Measurements from ENCODE around the genes SHC2 and MADCAM1.

DNA sequence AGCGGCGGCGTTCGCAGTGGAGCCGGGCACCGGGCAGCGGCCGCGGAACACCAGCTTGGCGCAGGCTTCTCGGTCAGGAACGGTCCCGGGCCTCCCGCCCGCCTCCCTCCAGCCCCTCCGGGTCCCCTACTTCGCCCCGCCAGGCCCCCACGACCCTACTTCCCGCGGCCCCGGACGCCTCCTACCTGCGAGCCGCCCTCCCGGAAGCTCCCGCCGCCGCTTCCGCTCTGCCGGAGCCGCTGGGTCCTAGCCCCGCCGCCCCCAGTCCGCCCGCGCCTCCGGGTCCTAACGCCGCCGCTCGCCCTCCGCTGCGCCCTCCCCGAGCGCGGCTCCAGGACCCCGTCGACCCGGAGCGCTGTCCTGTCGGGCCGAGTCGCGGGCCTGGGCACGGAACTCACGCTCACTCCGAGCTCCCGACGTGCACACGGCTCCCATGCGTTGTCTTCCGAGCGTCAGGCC is 36.1 kb upstream of the OR4F17 start:
- PRO-cap: no peak

- PRO-cap: no peak
Observed at GRCh38 chr19:290057-291054, 847 bp downstream of the PLPP2 start.

- PRO-cap: no peak
Observed at GRCh38 chr19:295543-296159, 4.4 kb upstream of the PLPP2 start.

GRCh38 chr19:460498-461507 is at the start of gene SHC2:
SHC2 (minus strand) TSS chr19:461033.
- PRO-cap: unidirectional peak, minus-strand start at chr19:461031

GRCh38 chr19:488922-490031 is 7.0 kb upstream of the MADCAM1 start:
- PRO-cap: bidirectional peak, plus-strand start at chr19:489133, minus-strand start at chr19:488986

DNA sequence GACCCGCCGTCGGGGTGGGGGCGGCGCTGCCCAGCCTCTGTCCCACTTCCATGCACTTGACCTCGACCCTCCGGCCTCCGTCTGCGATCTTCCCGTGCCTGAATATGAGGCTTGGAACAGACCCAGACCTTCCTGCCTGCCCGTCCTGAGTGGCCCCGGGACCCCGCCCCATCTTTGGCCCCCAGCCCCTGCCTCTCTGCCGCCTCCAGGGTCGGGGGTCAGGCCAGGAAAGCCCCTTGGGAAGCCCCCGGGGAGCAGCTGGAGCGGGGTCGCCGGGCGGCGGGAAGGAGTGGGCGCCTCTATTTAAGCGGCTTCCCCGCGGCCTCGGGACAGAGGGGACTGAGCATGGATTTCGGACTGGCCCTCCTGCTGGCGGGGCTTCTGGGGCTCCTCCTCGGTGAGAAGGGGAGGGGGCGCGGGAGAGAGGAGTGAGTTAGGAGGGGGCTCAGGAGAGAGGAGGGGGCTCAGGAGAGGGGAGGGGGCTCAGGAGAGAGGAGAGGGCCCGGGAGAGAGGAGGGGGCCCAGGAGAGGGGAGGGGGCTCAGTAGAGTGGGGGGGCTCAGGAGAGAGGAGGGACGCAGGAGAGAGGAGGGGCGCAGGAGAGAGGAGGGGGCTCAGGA is at the start of gene MADCAM1:
Gene MADCAM1 (plus strand): TSS at position 332 of the 619 bp plus-strand sequence.
- PRO-cap: no peak

- PRO-cap: no peak
Observed at GRCh38 chr19:518789-519542, 11.7 kb downstream of the TPGS1 start.

GRCh38 chr19:541775-542252 is 2.0 kb upstream of the GZMM start:
- PRO-cap: no peak

DNA sequence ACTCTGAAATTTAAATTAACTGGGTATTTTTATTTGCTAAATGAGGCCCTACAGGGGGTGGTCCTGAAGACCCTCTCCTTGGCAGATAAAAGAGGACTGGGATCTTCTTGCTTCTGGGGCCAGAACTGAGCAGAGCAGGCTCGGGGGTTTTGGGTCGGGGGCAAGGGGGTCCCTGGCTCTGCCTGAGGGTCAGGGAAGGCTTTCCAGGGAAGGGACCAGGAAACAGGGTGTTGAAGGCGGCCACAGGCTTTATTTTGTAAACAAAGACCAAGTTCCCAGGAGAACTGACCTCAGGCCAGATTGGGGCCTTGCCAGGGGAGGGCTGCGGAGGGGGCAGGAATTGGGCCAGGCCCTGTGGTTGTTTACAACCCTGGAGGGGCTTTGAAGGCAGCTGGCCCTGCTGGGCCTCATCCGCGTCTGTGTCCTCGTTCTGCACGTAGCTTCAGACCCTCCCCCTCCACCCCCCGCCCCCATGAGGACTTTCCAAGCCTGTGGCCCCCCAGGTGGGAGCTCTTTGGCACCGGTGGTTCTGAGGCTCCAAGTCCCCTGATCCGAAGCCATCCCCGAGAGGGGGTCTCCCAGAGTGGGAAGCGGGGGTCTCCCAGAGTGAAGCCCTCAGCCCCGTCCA is 13.7 kb upstream of the BSG start:
- PRO-cap: no peak

DNA sequence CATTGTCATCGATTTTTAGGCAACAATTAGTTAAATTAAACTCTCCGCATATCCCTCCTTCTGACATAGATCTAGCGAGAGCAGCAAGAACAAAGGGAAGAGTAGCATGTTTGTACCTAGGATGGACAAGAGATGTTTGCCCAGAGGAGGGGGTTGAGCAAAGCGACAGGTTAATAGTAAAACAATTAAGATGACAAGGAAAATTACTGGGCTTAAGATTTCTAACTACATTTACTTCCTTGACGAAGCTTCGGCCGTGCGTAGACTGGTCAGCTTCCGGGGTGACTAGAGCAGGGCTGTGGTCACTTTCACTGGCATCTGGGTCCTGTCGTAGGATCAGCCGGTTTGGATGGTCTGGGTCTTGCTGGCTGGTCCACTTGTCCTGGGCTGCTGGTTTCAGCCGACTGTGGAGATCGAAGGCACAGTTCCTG is 5.2 kb upstream of the BSG start:
- PRO-cap: no peak

- PRO-cap: no peak
Observed at GRCh38 chr19:575309-576200, 3.2 kb downstream of the BSG start.

DNA sequence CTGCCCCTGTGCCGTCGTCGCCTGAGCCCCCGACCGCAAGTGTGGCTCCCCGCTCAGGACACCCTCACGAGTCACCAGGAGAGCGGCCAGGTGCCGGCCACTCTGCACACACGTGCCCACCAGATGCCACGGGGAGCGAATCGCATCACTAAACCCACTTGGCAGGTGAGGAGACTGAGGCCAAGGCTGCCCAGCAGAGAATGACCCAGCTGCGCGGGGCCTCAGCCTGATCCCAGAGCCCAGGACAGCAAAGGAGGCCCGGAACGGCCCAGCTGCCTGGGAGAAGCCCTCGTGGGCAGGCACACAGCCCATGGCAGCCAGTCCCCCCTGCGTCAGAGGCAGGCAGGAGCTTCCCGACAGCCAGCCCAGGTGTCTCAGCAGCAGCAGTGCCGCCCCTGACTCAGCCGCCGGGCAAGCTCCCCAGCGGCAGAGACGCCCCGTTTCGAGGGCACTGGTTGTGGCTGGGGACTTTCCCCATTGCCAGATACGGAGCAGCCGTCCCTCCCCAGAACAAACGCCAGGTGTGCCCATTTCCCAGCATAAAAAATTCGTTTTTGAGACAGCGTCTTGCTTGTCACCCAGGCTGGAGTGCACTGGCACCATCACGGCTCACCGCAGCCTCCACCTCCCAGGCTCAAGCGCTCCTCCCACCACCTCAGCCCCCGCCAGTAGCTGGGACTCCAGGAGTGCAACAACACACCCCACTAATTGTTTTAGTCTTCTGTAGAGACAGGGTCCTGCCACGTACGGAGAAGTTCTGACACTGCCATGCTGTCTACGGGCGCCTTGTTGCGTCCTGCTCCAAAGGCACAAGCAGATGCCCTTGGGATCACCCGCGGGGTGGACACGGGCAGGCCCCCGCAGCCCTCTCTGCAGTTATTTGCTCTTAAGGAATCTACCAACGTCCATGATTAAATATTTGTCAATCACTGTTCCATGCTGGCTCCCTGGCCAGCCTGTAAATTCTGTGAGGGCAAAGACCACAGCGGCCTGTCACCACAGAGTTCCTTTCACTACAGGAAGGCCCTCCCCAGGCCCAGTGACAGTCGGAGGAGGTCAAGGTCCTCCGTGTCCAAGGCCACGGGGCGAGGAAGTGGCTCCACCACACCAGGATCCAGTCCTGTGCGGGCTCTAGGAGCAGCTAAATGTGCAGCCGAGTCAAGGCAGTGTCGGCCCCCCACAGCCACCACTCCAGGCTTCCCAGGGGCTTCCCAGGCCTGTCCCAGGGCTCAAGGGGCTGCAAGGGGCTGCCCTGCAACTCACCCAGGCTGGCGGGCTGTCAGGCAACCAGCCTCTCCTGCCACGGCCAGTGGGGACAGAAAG is 2.5 kb downstream of the RNF126 start:
- PRO-cap: no peak

GRCh38 chr19:662084-662582 is 881 bp downstream of the RNF126 start:
- PRO-cap: no peak

DNA sequence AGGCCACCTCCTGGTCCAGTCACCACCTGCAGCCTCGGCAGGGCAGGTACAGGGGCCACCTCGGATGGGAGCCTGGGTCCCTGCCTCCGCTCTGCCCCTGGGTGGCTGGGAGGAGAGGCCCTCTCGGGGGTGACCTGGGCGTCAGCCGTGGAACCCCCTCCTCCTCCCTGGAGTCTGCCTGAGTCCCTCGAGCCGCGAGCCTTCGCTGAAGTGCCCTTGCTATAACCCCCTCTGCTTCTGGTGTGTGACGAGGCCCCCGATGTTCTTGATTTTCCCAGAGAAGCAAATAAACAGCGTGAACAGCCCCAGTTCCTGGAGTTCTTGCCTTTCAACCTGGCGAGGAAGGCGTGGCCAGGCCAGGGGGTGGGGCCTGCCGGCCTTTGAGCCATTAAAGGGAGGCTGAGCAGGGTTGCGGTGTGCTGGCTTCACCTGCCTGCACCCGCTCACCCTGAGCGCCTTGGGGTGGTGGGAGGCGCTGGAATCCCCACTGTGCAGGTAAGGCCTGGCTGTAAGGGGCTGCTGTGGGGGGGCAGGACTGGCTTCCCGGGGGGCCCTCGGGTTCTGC is 2.8 kb upstream of the MISP start:
- PRO-cap: no peak

- PRO-cap: no peak
Observed at GRCh38 chr19:791012-791535, 6.2 kb upstream of the PTBP1 start.

DNA sequence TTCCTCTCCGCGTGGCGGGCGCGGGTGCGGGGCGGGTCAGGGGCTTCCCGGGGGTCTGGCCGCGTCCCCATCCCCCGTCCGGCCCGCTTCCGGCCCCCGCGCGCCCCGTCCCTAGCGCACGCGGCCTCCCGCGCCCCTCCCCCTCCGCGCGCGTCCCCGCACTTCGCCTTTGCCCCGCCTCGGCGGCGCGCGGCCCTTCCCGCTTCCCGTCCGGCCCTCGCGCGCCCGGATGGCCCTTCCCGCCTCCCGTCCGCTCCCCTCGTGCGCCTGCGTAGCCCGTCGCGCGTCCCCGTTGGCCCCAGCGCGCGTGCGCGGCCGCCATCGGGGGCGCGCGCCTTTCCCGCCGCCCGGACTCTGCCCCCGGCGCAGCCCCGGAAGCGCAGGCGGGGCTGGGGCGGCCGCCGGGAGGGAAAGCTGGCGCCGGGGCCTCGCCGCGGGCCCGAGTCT is 404 bp downstream of the PTBP1 start:
- PRO-cap: bidirectional peak, plus-strand start at position 382 of the sequence, minus-strand start at position 227 of the sequence

- PRO-cap: no peak
Observed at GRCh38 chr19:844079-844769, 3.4 kb downstream of the PRTN3 start.

DNA sequence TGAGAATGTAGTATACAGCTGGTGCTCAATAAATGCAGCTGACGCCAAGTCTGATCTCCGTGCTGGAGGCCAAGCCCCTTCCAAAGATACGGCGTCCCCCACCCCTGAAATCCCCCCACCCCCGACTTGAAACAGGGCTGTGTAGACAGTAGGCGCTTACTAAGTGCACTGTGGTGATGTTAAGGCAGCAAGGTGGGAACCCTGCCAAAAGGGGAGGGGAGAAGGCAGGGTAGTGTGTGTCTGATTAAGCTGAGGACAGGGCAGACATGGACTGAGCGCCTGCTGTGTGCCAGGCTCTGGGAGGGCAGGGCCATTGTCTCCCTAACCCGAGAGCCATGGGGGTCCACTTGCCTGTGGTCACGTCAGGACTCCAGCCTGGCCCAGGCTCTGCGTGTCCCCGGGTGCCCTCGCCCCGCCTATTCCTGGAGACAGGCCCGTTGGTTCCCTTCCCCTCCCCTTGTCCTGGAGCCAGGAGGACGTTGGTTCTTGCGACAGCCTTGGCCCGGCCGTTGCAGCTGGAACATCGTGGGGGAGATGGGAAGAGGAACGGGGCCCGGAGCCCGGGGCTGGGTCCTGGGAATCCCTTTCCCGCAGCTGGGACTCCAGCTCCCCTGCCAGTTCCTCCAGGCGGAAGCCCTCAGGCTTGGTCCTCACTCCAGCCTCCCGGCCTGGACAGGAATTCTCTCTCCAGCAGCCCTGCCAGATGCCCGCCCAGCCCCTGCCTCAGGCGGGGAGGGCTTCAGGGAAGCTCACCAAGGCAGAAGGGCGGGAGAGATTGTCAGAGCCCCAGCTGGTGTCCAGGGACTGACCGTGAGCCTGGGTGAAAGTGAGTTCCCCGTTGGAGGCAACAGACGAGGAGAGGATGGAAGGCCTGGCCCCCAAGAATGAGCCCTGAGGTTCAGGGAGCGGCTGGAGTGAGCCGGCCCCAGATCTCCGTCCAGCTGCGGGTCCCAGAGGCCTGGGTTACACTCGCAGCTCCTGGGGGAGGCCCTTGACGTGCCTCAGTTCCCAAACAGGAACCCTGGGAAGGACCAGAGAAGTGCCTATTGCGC is 1.6 kb upstream of the ELANE start:
- PRO-cap: no peak

- PRO-cap: no peak
Observed at GRCh38 chr19:861417-862118, 2.1 kb downstream of the CFD start.

DNA sequence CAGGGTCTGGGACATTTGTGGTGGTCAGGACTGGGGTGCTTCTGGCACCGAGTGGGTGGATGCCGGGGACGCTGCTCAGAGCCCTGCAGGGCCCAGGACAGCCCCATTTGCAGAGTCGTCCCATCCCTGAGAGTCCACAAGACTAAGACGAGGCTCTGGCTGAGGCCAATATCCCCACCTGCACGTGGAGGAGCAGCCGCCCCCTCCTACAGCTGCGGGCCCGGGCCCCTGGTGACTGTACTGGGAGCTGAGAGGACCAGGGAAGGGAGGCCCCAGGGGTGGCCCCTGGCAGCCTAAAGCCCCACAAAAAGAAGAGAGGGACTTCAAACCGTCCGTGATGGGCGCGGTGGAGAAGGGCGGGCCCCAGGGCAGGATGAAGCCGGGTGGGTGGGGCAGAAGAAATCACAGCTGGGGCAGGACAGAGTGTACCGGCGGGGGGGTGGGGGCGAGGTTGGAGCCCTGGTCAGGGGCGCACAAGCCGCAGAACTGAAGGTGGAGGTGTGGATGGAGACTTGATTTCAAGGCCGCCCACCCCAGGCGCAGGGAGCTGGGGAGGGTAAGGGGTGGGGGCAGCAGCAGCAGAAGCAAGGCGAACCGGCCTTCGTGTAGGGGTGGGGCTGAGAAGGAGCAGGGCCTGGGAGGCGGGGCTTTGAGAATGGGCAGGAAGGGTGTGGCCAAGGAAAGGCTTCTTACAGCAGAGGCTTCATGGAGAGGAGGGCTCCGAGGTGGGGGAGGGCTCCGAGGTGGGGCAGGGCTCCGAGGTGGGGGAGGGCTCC is 12.9 kb downstream of the CFD start:
- PRO-cap: no peak

Data from mesothelial cell of epicardium (in vitro differentiated cells).